ENCODE results near the genes NME8, SFRP4 and VPS41.

DNA sequence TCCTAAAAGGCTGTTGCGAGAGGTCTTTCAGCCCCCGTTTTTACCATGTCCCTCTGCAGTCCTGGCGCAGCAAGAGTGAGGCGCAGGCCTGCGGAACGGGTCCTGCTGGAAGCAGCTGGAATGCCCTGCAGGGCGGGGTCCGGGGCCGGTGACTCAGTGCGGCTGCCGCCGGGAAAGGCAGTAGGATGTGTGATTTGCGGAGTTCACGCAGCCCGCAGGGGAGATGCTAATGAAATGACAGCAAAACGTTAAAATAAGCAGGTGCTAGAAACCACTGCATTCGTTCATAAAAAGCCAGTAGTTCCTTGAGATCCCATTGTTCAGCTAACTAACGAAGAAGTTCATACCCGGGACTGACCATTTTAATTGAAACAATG lies 607 bp downstream of the ANLN start:
- PRO-cap, 7 experiments, result no peak in any of the 7 experiments

GRCh38 chr7:36506801-36507089 lies 117.1 kb downstream of the ANLN start:
- PRO-cap, 7 experiments, result peak in 1 of 7 experiments; most common minus-strand start chr7:36506945 (in 1)

- PRO-cap, 7 experiments, result no peak in any of the 7 experiments
These were observed 145.1 kb downstream of the ANLN start for GRCh38 chr7:36534539-36535401.

GRCh38 chr7:36594437-36594702 lies 129.9 kb downstream of the AOAH start:
- PRO-cap, 7 experiments, result no peak in any of the 7 experiments

GRCh38 chr7:36629400-36629650 lies 95.0 kb downstream of the AOAH start:
- PRO-cap, 7 experiments, result no peak in any of the 7 experiments

DNA sequence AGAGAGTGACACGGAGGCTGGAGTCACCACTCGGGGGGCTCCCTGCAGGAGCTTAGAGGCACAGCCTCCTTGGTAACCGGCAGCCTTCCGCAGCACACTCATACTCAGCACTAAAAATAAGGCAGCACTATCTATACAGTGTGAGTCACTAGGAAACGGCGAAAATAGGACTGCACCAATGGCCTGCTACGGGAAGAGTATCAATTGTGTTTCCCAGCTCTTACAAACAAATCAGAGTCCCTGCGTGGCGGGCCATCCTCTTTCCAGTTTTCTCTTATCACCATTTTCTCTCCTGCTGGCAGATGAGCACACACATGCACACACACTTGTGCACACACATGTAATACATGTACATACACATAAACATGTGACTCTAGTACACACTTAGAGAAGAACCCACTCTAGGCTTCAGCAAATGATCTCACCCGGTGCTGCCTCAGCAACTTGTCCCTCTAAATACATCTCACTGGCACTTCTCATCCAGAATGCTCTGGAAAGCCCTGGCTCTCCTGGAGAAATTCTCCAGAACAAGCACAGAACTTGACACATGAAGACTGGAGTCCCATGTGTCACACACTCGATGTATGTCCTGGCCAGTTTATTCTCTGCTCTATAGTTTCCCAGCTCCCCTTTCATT lies 255.0 kb downstream of the ELMO1 start:
- PRO-cap, 7 experiments, result no peak in any of the 7 experiments

DNA sequence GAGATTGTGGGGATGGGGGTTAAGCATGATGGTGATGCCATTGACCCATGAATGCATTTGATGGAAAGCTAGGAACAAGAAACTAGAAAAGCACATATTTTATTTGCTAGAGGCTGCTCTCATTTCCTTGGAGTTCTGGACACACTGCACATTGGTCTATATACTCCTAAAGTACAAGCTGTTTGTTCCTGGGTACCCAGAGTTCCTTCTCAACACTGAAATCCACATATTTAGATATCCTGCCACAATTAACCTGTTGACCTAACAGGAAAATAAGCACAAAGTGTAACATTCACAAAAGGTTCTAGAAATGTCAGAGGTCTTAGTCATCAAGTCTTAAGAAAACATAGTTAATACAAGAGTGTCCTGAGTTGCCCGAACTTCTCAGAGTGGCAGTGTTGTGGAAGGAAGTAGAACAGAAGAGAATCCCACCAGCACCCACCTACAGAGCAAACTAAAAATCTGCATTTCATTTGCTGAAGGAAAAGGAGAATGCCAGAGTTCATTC lies 115.6 kb downstream of the ELMO1 start:
- PRO-cap, 7 experiments, result no peak in any of the 7 experiments

DNA sequence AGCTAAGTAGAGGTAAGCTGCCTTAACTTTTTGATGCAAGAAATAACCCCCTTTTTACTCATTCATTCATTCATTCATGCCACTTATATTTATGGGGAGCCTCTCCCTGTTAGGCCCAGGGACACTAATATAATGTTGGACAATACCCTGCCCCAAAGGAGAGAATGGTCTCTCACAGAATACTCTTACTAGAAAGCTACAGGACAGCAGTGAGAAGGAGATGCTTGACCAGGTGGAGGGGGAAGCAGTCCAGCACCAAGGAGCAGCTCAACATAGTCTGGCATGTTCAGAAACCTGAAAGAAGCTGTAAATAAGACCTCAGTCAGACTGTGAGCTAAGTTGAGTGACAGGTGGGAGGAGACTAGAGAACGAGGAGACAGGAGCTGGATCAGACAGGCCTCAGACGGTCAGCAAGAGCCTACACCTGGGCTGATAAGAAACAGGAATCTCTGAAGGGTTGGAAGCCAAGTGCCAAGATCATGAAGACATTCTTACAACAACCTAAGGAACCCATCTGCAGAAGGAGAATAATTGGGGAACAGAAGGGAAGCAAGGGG lies 54.6 kb downstream of the ELMO1 start:
- PRO-cap, 7 experiments, result no peak in any of the 7 experiments

GRCh38 chr7:37414278-37414941 lies 34.3 kb downstream of the ELMO1 start:
- PRO-cap, 7 experiments, result no peak in any of the 7 experiments

DNA sequence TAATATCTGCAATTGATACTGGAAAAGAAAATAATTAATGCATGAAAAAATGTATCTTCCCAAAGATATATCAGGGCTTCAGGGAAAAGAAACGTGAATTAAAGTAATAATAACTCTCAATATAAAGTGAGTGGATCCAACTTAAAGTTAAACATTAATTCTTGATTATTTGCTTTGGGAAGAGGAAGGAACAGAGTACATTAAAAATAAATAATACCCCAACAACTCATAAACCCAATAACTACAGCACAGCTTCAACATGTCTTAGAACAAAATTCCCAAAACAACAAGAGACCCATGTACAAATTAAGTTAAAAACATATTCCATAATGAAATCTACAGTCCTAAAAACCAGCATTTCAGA lies 33.0 kb downstream of the ELMO1 start:
- PRO-cap, 7 experiments, result no peak in any of the 7 experiments

GRCh38 chr7:37848430-37849366 lies at the start of gene NME8:
NME8 (plus strand) TSS chr7:37848597.
- PRO-cap, 7 experiments, result no peak in any of the 7 experiments

DNA sequence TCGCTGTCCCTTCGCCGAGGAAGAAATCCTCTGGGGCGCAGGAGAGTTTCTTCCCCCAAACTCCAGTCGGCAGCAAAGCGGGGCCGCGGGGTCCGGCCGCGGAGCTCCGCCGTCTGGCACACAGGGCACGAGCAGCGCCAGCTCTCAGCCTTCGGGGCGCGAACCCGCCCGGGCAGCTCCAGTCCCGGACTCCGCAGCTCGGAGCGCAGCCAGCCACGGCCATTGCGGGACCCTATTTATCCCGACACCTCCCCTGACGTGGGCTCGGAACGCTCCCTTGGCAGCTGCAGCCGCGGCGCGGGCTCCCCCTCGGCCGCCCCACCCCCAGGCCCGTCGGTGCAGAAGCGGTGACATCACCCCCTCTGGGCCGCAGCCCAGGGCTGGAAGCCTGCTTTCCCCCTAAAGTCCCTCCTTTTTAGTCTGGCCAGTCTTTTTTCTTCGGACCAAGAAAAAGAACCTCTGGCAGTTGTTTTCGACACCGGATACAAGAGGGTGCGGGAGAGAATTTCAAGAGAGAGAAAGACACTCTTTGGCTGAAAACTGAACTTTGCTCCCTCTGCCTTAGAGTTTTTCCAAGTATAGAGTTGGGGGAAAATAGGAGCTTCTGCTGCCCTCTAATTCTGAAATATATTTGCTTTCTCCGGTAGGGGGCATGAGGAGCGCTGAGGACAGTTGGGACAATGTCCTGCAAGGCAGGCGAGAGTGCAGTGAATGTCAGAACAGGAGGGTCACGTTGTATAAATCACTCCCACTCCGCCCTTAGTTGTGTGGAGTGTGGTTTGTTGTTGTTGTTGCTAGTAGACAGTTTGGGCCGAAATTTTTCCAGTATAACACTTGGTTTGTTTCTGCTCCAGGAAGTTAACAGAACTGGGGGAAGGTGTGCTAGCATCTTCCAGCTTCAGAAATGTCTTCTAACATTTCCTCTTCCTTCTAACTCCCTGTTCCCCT lies at the start of gene SFRP4:
SFRP4 (minus strand) TSS at position 211 of the 948 bp plus-strand sequence.
- PRO-cap, 7 experiments, result no peak in any of the 7 experiments

- PRO-cap, 7 experiments, result no peak in any of the 7 experiments
These were observed 966 bp downstream of the EPDR1 start for GRCh38 chr7:37921391-37921820.

- PRO-cap, 7 experiments, result no peak in any of the 7 experiments
These were observed 1.7 kb downstream of the STARD3NL start for GRCh38 chr7:38179653-38180184.

GRCh38 chr7:38306792-38307335 lies 128.8 kb downstream of the STARD3NL start:
- PRO-cap, 7 experiments, result peak in 7 of 7 experiments; most common plus-strand start chr7:38307158 (in 1); most common minus-strand start chr7:38306961 (in 7)

DNA sequence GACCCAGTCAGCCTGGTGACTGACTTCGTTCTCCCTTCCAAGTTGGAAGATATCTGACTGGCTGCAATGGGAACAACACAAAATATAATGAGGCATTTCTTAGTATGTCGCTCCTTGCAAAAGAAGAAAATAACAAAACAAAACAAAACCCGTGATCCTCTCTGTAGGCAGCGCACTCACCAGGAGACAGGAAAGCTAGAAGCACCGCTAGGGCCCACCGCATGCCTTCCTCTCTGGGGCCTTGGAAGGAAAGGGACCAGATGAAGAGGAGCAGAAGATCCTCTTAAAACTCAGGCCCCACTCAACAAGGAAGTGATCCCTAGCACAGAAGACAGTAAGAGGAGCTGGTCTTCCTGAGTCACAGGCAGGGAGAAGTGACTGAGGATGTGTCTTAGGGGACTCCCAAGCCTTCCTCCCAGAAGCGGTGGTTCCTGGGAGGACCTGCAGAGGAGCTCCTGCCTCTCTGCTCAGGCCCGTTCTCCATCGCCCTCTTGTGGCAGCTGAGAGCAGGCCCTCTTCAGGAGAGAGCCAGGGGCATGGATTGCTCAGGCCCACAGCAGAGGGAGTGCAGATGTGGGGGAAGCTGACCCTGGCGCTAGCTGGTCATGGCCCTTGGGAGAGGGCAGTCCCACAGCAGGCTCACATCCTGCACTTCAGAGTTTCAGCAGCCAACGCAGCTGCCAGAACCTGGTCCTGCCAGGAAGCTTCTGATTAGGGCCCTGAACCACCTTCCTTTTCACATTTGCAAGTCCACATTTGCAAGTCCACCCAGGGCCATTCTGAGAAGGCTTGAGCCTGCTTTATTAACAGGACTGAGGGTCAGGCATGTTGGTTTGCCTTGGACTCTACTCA lies 190.0 kb downstream of the STARD3NL start:
- PRO-cap, 7 experiments, result peak in 1 of 7 experiments; most common minus-strand start position 380 of the sequence (in 1)

DNA sequence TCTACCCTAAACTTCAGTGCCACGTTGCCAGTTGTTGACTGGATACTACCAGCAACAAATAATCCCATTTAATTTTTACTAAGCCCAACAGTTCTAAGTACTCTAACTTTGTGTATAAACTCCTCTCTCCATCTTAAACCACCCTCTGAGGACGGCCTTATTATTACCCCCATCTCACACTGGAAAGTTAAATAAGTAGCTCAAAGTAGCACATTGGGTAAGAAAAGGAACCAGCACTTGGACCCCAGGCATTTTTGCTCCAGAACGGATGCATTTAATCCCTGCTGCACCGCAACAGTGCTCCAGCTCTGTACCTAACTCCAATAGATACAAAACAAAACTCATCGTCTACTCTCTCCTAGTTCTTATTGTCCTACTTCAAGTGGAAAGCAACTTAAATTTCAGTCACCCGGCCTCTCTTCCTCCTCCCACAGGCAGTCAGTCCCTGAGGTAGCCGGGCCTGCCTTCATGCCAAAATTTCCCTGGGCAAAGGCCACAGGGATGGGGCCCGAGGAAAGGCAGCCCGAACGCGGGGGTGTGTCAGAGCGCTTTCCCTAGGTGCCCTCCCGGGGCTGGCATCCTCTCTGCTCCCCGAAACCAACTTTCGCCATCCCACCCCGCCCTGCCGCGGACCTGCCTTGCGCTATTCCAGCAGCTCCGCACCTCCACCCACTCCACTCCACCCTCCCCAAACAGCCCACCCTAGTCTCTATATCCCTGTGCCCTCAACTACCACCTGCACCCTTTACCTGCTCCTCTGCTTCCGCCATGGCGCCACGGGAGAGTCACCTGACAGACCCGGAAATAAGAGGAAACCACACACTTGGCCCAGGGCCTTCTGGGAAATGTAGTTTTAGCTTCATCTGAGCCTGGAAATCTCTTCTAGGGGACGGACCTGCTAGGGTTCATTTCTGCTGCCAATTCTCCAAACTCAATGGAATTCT lies at the start of gene VPS41:
VPS41 (minus strand) TSS at position 787 of the 944 bp plus-strand sequence.
- PRO-cap, 7 experiments, result peak in 7 of 7 experiments; most common minus-strand start position 787 of the sequence (in 7)

GRCh38 chr7:39458315-39458743 lies 107.9 kb upstream of the YAE1 start:
- PRO-cap, 7 experiments, result no peak in any of the 7 experiments

- PRO-cap, 7 experiments, result no peak in any of the 7 experiments
These were observed 25.8 kb upstream of the YAE1 start for GRCh38 chr7:39540263-39540874.

- PRO-cap, 7 experiments, result no peak in any of the 7 experiments
These were observed 8.3 kb downstream of the RALA start for GRCh38 chr7:39631662-39631986.

Measured in T-cell (primary cell).